NB4 (cell line): ENCODE measurements around the gene SPARC.

DNA sequence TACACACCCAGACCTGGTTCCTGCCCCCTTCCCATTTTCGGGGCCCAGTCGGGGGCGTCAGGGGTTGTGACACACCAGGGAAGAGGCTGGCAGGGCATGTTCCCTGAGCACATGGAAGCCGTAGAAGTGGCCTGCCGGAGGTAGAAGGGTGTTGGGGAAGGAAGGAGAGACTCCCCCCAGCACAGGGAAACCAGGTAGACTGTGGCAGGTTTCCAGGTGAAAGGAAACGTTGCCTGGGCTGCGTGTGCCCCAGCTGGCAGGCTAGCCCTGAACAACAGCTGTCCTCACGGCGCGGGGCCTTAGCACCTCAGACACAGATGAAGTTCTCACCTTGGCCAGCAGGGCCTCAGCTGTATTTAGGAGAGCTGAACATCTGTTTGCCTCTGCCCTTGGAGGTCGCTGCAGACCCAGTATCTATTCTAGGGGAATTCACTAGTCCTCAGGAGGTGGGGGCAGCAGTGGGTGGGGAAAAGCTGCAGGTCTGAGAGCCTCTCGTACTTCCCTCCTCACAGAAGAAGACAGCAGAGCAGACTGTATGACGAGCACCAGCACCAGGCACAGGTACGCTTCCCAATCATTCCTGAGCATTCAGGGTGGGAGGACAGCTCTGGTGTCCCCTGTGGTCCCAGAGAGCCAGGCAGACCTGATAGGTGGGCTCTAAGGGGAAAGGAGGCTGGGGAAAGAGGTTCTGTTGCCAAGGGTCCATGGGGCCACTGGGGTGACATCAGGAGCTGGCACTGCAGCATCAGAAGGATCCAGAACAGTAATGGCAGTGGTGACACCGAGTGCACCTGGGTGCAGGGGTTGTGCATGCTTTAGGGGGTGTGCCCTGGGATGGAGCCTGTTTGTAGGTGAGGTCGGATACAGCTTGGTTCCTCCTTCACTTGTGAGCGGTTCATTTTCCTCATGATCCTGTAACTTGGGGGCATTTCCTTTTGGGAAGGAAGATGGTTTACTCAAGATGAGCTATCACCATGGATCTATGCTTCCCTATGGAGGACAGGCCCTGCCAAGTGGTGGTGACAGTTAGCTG, 13.9 kb downstream of the CD74 start:
- RRBS = no CpG with 5 or more reads among the region's 17 CpGs

GRCh38 chr5:150404655-150404854, 8.2 kb downstream of the CD74 start:
- RRBS = no CpG with 5 or more reads among the region's 5 CpGs

- RRBS = no CpG with 5 or more reads among the region's 10 CpGs
Observed at GRCh38 chr5:150487321-150488362, 20.3 kb upstream of the NDST1 start.

GRCh38 chr5:150500754-150501460, 7.0 kb upstream of the NDST1 start:
- RRBS = no CpG with 5 or more reads among the region's 13 CpGs

GRCh38 chr5:150533156-150533567, 25.2 kb downstream of the NDST1 start:
- RRBS = no CpG with 5 or more reads among the region's 5 CpGs

DNA sequence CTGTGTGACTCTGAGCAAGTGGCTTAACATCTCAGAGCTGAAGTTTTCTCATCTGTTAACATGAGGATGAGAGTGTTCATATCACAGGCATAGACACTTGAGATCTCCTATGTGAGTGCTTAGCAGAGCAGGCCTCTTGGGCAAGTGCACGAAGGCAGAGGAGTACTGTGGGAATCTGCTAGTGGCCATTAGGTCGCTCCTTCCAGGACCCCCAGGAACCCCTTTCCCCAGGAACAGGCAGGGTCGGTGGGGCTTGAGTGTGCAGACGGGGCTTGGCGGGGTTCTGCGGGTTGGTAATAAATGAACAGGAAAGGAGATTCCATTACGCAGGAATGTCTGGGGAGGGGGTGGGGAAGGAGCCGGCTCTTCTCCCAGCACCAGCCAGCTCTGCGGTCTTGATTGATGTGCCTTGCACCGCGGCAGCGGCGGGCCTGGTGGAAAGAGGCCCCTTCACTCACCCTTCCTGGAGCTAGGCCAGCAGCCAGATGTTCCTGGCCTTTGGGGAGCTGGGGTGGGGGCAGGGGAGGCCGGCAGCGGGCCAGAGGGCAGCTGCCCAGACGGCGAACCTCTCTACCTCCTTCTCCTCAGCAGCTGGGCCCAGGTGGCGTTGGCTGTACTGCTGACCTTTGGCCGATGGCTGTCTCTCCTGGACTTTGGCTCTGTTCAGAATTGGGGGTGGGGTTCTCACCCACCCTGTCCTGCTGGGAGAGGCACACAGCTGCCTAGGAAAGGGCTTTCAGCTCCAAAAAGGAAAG, 58.3 kb upstream of the SYNPO start:
- RRBS = no CpG with 5 or more reads among the region's 19 CpGs

GRCh38 chr5:150593475-150594323, 46.8 kb upstream of the SYNPO start:
- RRBS = no CpG with 5 or more reads among the region's 13 CpGs

GRCh38 chr5:150642263-150643111, 2.0 kb downstream of the SYNPO start:
- RRBS = no CpG with 5 or more reads among the region's 8 CpGs

DNA sequence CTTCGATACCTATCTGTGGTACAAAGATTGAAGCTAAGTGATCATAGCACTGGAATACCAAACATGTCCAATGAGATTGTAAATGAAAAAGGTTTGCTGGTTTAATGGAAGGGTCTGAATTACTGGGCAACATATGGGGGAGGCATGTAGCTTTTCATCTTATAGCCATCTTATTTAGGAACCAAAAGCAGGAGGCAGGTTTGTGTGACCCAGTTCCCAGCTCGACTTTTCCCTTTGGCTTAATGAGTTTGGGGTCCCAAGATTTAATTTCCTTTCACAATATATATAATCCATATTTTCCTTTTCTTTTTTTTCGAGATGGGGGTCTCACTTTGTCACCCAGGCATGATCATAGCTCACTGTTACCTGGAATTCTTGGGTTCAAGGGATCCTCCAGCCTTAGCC, 3.2 kb upstream of the RBM22 start:
- RRBS = no CpG with 5 or more reads among the region's 3 CpGs

GRCh38 chr5:150706153-150706806, 5.4 kb upstream of the RBM22 start:
- RRBS = no CpG with 5 or more reads among the region's 4 CpGs

- RRBS = no CpG with 5 or more reads among the region's 8 CpGs
Observed at GRCh38 chr5:150779423-150779849, 879 bp downstream of the SMIM3 start.

GRCh38 chr5:151025754-151026518, 5.5 kb downstream of the GPX3 start:
- RRBS = no CpG with 5 or more reads among the region's 14 CpGs

DNA sequence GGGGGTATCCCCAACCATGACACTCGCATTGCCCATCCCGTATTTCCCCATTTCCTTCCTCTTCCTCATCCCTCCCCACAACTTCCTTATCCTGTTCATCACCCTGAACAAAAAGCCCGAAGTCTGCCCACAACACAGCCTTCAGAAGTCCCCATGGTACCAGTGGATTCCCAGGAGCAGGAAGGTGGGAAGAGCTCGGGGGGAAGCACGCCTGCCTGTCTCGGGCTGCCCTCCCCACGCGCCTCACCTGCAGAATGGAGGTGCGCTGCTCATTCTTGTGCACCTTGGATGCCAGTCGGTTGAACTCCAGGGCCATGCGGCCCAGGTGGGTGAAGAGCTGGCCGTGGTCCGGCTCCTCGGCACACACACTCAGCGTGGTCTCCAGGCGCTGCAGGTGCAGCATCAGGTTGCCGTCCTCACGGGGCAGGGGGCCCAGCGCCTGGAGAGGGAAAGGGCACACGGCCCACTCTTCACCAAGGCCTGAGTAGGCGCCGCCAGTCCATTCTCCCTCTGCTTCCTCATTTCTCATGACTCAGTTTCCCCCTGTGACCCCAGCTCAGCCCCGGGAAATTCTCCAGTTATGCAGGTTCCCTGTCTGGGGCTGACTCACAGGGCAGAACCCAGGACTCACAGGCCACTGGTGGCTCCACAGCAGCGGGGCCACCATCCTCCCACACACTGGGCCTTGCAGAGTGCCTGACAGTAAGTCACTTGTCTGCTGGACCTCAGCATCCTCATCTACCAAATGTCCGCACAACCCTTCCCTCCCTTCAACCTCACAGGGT, 24.1 kb downstream of the TNIP1 start:
- RRBS = no CpG with 5 or more reads among the region's 25 CpGs

GRCh38 chr5:151104488-151105458, 23.9 kb upstream of the TNIP1 start:
- RRBS = no CpG with 5 or more reads among the region's 14 CpGs

GRCh38 chr5:151125337-151125941, 32.1 kb downstream of the ANXA6 start:
- RRBS = no CpG with 5 or more reads among the region's 8 CpGs

- RRBS = no CpG with 5 or more reads among the region's 17 CpGs
Observed at GRCh38 chr5:151156894-151157408, 628 bp downstream of the ANXA6 start.

- RRBS = no CpG with 5 or more reads among the region's 18 CpGs
Observed at GRCh38 chr5:151174511-151175235, 17.1 kb upstream of the ANXA6 start.

- RRBS = no CpG with 5 or more reads among the region's 4 CpGs
Observed at GRCh38 chr5:151217553-151218030, 6.3 kb downstream of the CCDC69 start.

DNA sequence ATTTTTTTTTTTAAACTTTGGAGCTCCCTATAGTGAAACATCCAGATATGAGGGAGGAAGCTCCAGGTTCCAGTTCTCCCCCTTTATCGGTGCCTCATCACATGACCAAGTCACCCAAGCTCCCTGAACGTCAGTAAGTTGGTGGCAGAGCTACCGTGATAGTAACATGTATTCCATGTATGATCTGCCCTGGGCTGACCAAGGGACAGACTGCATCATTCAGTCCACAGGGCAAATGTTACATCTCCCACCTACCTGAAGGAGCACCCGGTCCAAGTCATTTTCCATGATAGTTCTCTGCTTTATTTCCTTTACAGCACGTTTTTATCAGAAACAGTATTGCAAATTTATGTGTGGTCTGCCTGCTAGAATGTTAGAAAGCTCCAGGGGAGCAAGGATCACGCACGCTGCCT, 25.9 kb downstream of the SPARC start:
- RRBS = no CpG with 5 or more reads among the region's 7 CpGs

DNA sequence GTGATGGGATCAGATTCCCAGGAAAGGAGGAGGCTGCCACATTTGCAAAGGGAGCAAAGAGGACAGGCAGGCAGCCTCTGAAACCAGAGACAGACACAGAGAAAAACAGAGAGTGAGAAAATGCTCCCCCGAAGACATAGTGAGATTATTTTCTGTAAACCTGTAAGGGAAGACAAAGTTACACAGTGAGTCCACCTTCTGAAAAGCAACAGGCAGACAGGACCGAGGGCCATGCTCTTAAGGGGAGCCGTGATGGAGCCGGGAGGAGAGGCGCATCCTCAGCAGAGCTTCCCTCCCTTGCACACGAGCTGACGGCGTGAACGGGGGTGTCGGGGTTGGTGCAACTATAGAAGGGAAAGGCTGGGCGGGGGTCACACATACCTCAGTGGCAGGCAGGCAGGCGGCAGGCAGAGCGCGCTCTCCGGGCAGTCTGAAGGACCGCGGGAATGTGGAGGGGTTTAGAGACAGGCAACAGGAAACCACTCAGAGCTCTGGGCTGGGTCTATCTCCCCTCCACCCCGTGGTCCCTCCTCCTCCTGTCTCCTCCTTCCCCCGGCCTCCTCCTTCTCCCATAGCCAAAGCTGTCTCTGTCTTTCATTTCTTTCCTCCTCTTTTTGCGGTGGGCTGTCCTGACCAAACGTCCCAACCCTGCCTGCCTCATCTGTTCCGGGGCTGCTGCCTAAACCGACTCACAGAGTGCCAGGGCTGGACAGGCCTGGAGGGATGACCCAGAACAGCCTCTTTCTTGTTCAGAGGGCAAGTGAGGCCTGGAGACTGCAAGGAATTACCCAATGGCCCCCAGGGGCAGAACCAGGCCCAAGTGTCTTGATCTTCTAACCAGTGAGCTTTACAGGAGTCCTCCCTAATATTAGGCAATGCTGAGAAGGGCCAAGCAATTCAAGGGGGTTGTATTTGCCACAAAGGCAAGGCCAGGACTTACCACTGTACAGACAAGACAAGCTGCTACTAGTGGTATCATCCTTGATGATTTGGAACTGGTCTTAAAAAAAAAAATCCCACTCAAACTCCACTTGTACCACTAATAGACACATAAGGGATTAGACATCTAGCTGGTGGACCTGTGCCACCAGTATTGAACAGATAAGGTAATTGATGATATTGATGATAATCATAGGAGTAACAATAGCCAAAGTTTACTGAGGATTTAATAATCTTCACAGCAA, at the start of gene SPARC:
SPARC (minus strand) TSS at position 432 of the 1,184 bp plus-strand sequence.
- RRBS = 5% methylated on average over 2 of the region's 23 CpGs